GM12891 (cell line): ENCODE measurements around the gene FSIP1.

GRCh38 chr15:35696654-35697184, 150.8 kb upstream of the DPH6 start:
- RRBS = no CpG with 5 or more reads among the region's 5 CpGs

DNA sequence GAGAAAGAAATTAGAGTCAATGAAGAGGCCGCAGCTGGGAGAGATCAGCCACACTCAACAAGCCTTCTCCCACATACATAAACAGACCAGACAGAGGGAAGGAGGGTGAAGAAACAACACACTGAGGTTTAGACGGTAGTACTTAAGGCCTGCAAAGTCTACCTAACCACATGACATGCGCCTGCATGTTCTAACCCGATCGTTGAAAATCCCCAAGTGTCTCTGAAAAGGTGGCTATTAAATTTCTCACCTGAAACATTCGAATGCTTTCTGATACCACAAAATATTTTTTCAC, 110.6 kb upstream of the CDIN1 start:
- RRBS = no CpG with 5 or more reads among the region's 6 CpGs

DNA sequence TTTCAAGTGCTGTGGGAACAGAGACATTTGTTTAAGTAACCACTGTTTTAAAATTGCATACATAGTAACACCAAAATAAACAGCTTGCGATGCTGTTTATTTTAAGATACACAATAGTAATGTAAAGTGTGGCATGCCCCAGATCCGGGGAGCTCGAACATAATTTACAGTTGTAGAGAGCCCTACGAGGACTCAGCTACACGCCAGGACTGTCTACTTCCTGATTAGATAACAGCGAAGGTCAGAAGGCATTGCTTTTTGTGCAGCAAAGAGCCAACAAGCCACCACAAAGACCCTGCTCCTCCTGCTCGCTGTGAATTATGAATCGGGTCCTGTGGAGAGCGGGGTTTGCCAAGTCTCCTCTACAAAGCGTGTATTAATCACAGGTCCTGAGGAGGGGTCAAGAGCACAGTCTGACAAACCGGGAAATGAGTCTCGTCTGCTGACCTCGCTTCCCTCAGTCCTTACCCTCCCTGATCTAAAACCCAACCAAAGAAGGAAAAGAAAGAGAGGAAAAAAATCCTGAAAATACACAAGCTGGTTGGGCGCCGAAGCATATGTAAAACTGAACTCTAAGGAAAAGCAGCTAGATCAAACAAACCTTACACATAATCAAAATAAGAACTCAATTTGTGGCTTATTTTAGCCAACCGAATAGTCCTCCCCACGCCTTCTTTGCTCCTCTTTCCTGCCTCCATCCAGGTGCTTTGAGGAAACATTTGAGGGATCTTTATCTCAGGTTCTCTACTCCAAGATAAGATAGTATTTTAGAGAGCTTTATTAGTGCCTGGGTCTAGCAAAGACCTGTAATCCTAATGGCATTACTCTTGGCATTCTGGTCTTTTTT, 80.3 kb downstream of the MEIS2 start:
- RRBS = no CpG with 5 or more reads among the region's 17 CpGs

DNA sequence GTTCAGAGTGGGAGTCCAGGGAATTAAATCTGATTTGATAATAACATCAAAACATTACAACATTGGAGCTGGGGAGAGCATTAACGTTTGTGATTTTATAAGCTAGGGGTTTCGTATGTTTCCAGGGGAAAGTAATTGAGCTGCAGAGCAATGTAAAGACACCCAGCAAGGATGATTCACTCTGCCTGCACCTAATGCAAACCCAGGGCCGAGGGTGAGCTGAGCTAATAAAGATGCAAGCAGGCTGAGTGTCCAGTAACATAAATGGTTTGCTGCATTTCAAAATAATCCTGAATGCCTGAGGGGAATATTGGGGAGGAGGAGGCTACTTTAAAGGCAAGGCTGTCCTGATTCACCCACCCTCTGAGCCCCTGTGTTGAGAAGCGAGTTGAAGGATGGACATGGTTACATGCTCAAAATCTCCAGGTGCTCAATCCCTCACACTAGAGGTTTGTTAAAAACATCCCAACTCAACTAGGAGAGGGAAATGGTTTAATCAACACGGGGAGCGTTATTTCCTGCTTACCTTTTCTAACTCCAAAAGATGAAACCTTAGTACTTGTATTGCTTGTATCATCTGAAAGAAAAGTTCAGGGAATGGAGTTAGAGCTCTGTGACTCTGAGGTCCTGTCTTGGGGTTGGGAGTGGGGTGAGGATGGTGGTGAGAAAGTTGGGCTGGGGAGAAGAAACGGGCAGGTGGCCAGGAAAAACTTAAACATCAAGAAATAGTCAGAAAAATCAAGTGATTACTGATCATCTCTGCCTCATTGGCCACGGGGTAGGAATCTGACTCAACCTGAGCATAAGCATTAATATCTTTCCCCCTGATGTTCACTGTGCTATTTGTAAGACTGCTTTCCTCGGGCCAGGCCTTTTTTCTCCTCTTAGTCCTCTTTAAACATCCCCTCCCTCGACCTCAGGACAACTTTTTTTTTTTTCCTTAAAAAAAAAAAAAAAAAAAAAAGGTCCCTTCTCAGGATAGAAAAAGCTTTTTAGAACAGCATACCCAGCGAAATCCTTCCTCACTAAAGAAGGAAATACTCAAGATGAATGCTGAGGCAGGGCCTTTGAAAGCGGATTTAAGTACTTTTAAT, 6.0 kb downstream of the MEIS2 start:
- RRBS = no CpG with 5 or more reads among the region's 12 CpGs

DNA sequence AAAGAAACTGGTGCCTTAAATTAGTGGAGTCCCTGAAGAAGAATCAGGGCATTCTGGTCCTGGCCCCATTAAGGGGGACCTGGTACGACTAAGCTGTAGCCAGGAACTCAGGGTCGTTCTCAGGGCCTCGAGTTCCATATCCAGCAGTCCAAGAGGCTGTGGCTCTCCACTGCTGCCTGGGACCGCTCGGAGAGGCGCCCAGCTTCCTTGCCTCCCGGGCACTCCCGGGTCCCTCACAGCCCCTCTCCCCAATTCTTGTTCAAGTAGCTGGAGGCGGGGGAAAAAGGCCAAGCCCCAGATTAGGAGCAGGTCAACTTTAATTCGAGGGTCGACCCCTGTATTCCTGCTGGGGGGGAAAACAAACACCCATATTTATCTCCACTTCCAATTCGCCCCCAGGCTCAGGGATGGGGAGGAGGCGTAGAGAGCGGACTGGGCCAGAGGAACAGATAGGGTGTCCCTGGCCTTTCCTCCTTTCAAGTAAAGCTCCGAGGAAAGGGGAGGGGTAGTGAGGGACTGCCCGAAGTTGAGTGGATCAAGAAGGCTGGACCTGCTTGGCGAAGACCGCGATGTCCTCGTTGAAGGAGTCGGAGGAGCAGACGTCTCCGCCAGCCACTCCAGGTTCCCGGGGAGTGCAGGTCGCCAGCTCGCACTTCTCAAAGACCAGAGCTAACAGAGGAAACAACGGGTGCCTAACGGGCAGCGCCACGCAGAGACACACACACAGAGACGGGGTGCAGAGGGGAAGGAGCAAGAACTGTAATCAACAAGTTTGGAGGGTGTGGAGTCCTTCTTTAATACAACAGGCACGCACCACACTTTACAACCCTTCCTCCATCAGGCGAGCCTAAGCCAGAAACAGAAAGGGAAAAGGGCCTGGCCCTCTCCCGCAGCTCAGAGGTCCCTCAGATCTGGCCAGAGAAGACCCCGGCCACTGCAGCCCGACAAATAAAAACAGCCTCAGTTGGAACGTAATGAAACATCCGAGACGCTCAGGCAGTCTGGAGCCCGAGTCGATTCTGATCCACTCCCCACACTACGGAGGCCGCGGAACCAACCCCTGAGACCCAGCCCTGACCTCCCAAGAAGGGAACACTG, 4.3 kb downstream of the MEIS2 start:
- RRBS = no CpG with 5 or more reads among the region's 44 CpGs

DNA sequence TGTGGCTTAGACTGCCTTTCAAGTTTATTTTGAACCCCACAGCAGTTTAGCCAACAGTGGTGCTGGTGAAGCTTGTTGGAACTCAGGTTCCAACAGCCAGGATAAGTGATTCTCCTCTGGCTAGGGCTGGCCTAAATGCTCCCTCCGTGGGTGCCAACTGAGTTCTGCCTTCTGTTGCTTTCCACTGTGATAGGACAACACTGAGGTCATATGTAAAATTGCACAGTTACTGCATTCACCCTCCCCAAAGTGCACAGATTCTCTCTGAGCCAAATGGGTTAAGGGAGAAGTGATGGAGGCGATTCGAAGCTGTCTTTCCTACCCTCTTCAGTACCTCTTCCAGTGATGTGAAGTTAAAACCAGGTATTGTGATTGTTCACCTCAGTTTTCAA, 70.0 kb downstream of the TMCO5A start:
- RRBS = no CpG with 5 or more reads among the region's 3 CpGs

GRCh38 chr15:38085055-38085645, 150.7 kb downstream of the TMCO5A start:
- RRBS = no CpG with 5 or more reads among the region's 7 CpGs

DNA sequence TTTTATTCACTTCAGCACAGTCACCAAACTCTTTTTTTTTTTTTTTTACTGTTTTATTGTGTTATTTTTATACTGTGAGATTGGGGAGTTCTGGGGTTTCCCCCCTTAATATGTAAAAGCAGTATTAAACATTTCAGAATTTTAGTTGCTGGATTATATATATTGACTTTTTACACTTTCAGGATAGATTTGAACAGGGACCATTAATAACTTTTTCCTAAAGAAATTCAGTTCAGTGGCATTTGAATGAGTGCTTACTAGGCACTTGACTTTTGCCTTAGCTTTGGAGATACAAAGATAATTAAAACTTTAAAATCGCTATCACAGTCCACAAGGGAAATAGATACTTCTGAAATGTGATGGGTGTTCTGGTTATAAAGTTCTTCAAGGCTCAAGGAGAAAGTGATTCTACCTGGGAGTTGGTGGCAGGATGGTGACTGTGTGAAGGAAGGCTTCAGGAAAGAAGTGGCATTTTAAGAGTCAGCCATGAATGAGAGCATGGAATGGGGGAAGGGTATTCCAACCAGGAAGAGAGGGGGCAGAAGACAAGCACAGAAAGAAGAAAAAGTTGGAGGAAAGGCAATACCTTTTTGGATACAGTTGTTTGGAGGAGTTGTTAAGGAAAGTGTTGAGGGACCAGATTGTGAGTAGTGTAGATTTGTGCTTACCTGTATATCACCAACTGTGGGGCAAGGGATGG, 9.5 kb downstream of the SPRED1 start:
- RRBS = no CpG with 5 or more reads among the region's 1 CpG

DNA sequence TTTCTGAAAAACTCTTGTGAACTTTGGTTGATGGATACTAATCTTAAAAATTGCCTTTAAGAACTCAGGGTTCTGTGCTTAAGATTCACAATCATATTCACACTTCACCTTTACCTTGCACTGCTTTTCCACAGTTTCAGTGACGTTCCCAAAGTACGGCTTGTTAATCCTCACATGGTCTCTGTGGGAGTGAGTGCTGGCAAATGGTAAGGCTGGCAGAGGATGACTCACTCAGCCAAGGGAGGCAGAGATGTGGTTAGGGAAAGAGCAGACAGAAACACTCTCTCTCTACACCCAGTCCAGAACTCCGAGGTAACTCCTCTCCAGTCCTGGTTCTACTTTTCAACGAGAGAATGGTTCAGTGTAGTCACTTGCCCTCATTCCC, 33.2 kb downstream of the RASGRP1 start:
- RRBS = no CpG with 5 or more reads among the region's 4 CpGs

GRCh38 chr15:38560343-38560970, 4.2 kb downstream of the RASGRP1 start:
- RRBS = no CpG with 5 or more reads among the region's 10 CpGs

GRCh38 chr15:38650770-38651556, 86.3 kb upstream of the RASGRP1 start:
- RRBS = no CpG with 5 or more reads among the region's 3 CpGs

GRCh38 chr15:38671493-38672254, 107.1 kb upstream of the RASGRP1 start:
- RRBS = no CpG with 5 or more reads among the region's 7 CpGs

DNA sequence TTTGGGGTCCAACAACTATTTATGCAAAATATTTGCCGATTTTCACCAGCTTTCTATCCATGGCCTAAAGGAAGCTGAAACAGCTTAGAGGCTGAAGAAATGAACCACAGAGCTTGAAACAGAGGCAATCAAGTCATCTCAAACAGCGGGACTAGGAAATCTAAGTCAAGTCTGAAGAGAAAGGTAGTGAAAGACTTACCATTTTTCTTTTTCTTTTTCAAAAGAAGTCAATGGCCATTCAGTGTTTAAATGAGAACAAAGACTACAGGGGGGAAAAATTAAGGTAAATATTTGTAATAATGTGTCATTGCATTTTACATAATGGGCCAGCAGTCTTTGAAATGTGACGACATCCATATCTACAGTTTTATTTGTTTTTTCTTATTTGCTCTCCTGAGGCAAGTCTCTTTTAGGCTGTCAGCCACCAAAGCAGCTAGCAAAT, 307.2 kb upstream of the THBS1 start:
- RRBS = no CpG with 5 or more reads among the region's 3 CpGs

GRCh38 chr15:39579689-39580540, 964 bp upstream of the THBS1 start:
- RRBS = no CpG with 5 or more reads among the region's 50 CpGs

- RRBS = no CpG with 5 or more reads among the region's 2 CpGs
These were observed 9.4 kb downstream of the THBS1 start for GRCh38 chr15:39590290-39590692.

- RRBS = no CpG with 5 or more reads among the region's 5 CpGs
These were observed 48.5 kb downstream of the THBS1 start for GRCh38 chr15:39629352-39629819.

DNA sequence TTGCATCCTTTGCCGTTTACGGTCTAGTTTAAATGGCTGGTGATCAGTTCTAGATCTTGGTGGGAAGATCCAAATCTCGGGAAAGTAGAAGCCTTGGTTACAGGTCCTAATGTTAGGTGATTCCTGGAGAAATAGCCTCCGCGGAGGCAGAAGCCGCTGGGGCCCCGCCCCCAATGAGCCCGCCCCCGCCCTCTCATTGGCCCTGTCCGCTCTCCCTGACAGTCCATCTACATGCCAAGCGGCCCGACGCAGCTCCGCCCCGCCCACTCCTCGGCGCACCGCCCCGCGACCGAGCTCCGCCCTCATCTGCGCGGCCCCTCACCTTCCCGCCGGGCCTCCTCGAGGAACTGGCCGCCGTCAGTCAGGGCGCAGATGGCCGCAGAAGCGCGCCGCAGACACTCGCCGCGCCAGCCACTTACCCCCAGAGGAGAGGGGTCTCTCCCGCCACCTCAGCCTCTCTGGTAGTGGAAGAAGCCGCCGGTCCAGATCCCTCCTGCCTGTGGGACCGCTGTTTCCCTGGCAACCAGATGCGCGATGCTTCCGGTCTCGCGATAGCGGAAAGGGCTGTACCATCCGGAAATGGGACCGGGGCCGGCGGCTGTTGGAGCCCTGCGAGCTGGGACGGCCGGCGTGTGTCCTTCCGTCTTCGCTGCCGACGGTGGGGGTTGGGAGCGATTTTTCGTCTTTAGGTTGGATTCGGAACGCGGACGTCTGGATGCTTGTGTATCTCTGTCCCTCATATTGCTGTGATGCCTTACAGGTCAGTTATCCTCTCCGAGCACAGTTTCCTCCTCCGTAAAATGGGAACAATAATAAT, at the start of gene FSIP1:
TSS of gene FSIP1 (minus strand) at position 536 of the 817 bp plus-strand sequence.
- RRBS = 2% methylated on average over 5 of the region's 67 CpGs

DNA sequence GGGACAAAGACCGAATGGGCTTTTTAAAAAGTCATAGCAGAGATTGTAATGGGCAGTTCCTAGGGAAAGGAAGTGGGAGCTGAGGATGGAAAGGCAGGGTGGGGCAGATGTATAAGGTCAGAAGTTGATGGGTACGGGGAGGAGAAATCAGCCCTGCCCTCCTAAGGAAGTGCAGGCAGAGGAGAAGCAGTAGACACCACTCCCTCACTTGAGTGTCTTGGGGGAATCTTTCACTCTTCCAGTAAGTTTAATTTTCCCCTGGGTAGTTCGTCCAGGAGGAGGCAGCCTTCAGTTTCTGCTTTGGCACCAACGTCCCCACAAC, 14.1 kb upstream of the SRP14 start:
- RRBS = no CpG with 5 or more reads among the region's 4 CpGs

- RRBS = 36% methylated on average over 5 of the region's 25 CpGs
These were observed 30.3 kb upstream of the SRP14 start for GRCh38 chr15:40069132-40069860.

- RRBS = no CpG with 5 or more reads among the region's 9 CpGs
These were observed 24.1 kb downstream of the BMF start for GRCh38 chr15:40084582-40085015.